Cardiac ventricle fibroblast (primary cell): ENCODE data around the genes KRT81, KRT5 and KRT79.

DNA sequence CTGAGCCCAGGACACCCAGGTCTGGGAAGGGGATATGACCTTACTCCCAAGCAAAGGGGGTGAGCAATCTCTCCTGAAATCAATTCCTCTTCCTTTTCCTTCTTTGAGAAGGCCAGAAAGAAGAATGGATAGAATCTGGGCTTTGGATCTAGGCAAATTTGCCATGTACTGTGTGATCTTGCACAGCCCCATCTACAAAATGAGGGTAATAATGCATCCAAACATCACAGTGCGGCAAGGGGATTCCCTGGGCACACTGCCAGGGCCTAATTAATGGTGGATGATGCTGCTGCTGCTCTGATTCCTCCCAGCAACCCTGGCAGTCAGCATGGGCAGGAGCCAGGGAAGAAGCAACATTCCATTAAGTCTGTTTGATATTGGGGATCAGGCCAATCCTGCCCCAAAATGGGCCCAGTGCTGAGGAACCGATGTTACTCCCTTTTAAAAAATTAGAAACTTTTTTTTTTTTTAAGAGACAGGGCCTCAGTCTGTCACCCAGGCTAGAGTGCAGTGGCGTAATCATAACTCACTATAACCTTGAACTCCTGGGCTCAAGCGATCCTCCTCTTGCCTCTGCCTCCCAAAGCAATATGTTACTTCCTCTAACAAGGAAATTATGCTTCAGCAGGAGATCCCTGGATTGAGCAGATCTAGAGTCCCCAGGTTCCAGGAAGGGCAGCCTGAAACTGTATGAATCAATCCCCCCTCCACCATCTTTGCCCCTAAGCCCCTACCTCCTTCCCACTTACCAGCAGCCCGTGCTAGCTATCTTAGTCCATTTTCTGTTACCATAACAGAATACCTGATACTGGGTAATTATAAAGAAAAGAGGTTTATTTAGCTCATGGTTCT is 4.6 kb downstream of the TAMALIN start:
- RAMPAGE, long total RNA, result no peak

DNA sequence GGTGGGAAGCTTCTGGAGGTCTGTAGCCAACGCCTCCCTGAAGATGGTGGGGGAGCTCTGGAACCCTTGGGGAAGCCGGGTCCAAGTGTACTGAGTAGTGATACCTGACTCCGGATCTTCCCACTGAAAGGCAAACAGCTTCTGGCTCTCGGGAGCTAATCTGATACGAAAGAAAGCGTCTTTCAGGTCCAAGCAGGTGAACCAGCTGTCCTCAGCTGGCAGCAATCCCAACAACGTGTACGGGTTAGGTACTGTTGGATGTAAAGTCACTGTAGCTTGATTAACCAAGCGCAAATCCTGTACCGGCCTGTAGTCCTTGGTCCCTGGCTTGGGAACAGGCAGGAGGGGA is 38.5 kb downstream of the SMIM41 start:
- RAMPAGE, long total RNA, result no peak

GRCh38 chr12:52119308-52120377 is 40.1 kb downstream of the SMIM41 start:
- RAMPAGE, long total RNA, result no peak

- RAMPAGE, long total RNA, result no peak
Observed at GRCh38 chr12:52217084-52217691, 15.9 kb upstream of the KRT7 start.

GRCh38 chr12:52277323-52278202 is 3.1 kb downstream of the KRT86 start:
- RAMPAGE, long total RNA, result no peak

GRCh38 chr12:52291247-52291749 is at the start of gene KRT81:
Gene KRT81 (minus strand): TSS chr12:52291534.
- RAMPAGE, long total RNA, result no peak

- RAMPAGE, long total RNA, result no peak
Observed at GRCh38 chr12:52307863-52308938, 13.0 kb downstream of the KRT83 start.

DNA sequence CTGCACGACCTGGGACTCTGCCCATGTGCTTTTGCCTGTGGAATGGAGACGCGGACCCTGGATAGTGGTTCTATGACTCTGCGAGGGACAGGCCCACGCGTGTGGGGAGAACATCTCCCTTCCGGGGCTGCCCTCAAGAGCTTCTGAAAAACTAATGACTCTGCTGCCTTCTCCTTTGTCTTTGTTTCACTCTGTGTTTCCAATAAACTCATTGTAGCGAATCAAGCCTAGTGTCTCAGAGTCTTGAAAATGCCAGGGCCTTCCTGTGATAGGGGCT is 12.3 kb downstream of the KRT83 start:
- RAMPAGE, long total RNA, result no peak

- RAMPAGE, long total RNA, result no peak
Observed at GRCh38 chr12:52519600-52520931, at the start of gene KRT5. Gene KRT5 (minus strand): TSS chr12:52520394.

GRCh38 chr12:52607992-52608313 is 6.7 kb upstream of the KRT72 start:
- RAMPAGE, long total RNA, result no peak

DNA sequence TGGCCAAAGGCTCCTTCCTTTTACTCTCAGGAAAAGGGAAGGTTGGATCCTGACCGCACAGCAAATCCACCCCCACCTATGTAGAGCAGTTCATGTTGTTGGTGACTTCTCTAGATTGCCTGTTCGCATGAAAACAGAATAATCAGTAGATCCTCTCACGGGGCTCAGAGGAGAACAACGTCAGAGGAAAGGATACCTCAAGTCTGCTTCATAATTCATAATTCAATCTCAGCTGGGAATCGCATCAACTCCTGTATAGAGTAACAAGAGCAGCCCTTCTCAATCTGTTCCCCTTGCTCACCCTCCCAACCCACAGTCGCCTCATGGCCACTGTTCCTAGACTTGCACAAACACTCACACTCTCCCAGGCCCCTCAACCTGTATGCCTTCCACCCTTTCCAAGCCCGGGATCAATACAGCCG is 11.2 kb upstream of the KRT73 start:
- RAMPAGE, long total RNA, result no peak

DNA sequence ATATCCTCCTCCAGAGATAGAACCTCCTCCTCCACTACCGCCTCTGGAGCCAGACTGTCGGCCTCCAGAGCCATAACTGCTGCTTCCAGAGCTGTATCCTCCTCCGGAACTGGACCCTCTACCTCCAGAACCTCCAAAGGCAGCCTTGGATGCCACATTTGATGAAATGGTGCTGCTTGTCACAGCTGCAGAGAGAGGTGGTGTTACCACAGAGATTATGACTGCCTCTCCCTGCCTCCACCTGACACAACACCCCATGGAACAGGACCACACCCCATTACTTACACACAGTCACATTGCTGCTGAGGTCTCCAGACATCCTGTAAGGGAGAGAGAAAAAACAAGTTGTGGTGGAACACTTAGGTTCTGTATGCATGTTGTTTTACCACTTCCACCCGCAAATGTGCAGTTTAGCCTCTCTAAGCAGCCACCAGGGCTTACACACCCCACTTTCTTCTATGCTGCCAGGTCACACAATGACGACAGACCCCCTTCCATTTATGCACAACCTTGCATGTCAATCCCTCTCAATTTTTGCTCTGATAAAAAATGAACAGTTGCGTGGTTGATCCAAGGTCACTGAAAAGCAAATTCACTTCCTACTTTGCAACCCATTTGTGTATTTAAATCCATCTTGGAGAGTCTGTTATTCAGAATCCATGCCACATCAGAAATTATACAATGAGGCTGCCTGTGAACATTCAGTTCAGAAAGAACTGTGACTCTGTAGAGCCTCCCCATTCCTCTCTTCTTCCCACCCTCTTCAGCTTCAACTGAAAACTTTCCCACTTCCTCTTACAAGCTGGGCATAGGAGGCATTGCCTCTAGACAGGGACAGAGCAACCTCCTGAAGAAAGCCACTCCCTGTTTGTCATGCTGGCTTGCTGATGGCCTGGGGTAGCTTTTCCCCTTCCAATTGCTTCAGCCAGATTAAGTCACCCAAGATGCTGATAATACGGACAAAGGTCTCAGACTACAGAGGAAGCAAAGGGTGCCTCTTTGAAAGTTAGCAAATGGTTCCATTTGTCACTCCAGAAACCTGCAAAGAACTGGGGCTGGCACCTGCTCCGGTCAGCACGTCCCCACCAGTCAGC is 6.4 kb downstream of the KRT2 start:
- RAMPAGE, long total RNA, result no peak

- RAMPAGE, long total RNA, result no peak
Observed at GRCh38 chr12:52834101-52834601, at the start of gene KRT79. Gene KRT79 (minus strand): TSS chr12:52834311.

DNA sequence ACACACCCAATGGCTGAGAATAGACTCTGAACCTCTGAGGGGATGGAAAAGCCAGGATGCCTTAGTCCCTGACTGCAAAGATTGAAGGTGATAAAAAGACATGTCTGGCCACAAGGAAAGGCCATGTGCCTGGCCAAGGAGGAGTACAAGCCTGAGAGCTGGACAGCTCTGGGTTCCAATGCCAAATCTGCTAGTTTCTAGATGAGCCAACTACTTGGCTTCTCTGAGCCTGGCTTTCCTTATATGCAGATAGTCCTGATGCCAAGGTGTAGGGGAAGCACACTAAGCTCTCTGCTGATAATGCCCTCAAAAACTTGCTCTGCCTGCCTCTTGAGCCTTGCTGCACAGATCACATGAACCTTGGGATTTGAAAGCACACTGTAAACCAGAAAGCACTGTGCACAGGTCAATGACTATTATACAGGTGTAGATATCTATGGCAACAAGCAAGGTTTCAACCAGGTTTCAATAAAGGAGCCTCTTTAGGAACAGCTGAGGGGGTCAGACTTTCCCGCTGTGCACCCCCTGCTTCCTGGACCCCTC is 8.2 kb downstream of the KRT8 start:
- RAMPAGE, long total RNA, result no peak

GRCh38 chr12:52950566-52950948 is 1.6 kb downstream of the KRT18 start:
- RAMPAGE, long total RNA, result no peak

GRCh38 chr12:52975223-52975743 is 26.4 kb downstream of the KRT18 start:
- RAMPAGE, long total RNA, result no peak

- RAMPAGE, long total RNA, result no peak
Observed at GRCh38 chr12:53027207-53028355, 21.3 kb downstream of the EIF4B start.

GRCh38 chr12:53078620-53079261 is 449 bp downstream of the SPRYD3 start:
- RAMPAGE, long total RNA, result no peak

DNA sequence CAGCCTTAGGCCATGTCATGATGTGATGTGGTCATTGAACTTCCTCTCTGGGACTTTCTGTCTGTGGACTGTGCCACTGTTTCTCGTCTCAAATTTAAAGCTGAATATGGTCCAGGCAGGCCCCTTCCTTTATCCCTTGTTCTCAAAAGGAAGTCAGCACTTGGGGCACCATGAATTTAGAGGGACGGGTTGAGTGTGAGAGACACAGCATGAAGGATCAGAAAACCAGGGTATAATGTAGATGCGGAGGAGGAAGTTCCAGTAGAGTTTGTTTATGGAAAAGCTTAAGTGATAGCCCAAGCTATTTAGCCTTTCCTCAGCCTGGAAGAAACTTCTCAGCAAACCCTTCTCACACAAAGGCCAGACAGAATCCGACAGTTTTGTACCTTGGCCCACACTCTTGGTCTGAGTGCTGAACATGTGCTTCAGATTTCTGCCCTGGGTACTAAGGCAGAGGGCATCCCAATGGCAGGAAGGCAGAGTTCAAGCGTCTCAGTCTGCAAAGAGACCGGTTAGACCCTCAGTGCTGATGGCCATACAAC is 3.5 kb upstream of the IGFBP6 start:
- RAMPAGE, long total RNA, result no peak

- RAMPAGE, long total RNA, result no peak
Observed at GRCh38 chr12:53173520-53174069, 6.9 kb upstream of the ZNF740 start.